ENCODE results near the gene PLXNA2.

DNA sequence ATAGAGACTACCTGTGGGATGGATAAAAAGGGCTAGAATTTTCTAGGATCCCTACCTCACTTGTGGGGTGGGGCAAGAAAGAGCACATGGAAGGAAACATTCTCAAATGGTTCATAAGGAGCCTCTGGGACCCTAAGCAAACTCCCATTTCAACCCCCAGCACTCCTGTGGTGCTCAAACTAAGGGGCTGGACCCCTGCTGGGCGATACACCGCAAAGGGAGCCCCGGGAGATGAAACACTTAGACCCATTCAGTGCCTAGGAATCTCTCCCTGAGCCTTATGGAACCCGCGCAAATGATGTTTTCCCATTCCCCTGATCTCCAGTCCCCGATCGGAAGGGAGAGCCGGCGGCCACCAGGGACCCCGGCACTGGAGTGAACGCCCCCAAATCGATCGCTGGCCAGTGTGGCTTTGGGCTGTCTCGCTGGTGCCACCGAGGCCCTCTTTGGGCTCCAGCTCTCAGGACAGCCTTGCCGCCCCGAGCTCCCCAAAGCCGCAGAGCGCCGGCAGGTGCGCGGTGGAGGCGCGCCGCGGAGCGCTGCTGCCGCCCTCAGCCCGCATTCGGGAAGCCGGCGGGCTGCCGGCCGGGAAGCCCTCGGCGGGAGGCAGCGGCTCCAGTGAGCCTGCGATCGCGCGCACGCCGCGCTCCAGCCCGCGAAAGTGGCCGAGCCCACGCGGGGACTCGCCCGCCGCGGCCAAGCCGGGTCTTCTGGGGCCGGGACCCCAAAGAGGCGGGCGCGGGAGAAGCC, 1.2 kb downstream of the PLXNA2 start:
- RRBS, result 1% methylated on average over 21 of the region's 58 CpGs

DNA sequence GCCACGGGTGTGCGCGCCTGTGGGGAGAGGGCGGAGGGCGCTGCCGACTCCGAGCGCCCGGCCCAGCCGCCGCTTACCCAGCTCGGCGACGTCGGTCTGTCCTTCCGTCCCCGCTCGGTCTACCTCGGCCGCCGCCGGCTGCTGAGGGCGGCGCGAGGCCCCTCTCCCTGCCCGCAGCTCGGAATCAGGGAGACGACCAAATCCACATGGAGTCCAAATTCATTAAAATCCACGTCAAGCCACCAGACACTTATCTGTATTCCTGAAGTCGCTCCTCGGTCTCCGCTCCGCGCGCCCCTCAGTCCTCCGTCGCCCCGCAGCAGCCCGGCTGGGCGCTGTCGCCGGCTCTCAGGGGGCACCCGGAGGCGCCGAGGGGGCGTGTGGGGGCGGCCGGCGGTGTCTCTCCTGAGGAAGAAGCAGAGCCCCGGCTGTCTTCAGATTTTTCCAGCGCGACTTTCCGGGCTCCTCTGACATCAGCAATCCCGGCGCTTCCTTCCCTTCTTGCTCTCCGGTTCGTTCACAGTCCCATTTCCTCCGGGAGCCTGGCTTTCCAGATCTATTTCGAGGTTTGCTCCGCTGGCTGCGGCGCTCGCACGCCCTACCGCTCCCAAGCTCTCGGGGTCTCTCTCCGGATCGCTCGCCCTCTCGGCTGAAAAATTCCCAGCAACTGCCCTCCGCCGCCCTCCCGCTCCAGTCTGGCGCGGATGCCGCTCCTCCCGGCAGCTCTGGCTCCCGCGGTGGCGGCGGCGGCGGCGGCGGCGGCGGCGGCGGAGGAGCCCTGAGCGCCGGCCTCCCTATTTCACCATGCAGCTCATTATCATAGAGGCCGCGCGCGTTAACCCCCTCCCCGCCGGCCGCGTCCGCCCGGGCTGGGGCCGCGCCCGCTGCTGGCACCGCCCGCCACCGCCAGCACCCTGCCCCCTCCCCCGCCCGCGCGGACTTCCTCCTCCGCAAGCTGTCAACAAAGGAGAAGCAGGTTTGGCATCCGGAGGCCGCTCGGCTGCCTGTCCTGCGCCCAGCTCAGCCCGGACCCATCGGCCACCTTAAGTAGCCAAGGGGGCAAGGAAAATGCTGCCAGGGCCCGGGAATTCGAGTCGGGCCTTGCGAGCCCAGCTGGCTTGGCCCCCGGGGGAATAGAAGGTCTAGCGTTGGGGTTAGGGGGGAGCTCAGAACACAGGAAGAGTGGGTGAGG, at the start of gene PLXNA2:
Gene PLXNA2 (minus strand): TSS at position 819 of the 1,192 bp plus-strand sequence.
- RRBS, result 1% methylated on average over 63 of the region's 124 CpGs

GRCh38 chr1:208487878-208488286, 243.7 kb upstream of the PLXNA2 start:
- RRBS, result no CpG with 5 or more reads among the region's 7 CpGs

DNA sequence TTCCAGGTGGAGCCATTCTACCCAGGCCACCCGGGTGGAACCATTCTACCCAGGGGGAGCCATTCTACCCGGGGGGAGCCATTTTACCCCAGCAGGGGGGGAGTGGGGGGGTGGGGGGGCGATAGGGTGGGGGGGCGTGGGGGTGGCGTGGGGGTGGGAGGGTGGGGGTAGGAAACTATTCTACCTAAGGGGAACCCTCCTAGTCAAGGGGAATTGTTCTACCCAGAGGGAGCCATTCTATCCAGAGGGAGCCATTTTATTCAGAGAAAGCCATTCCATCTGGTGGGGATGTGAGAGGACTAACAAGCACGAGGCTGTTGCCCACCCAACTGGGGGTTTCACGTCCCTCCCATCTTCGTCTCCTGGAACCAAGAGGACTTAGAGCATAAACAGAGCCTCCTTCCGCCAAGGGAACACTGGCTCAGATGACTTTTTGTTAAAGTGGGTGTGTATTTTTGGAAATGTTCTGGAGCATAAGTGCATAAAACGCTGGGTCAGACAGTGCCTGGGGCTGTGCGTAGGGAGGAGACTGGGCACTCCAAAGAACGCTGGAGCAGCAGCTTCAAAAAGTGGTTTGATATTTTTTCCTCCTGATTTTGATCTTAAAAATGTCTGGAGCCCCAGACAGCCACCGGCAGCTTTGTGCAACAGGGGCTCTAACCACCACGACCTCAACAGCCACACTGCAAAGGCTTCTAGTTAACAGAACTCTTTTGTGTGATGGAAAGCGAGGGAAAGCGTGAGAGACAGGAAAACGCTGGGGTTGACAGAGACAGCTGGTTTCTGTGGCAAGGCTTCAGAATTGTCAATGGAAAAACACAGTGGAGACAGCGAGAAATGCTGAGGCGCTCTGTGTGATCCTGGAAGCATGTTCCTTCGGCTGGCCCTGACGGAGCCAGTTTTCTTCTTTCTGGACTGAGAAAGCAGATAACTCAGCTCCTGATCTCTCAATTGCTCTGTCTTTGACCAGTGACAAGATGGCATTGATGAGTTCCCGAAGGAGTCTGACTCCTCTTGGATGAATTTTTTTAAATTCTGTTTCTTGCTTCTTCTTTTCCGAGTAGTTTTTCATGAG, 363.6 kb upstream of the CAMK1G start:
- RRBS, result no CpG with 5 or more reads among the region's 23 CpGs

DNA sequence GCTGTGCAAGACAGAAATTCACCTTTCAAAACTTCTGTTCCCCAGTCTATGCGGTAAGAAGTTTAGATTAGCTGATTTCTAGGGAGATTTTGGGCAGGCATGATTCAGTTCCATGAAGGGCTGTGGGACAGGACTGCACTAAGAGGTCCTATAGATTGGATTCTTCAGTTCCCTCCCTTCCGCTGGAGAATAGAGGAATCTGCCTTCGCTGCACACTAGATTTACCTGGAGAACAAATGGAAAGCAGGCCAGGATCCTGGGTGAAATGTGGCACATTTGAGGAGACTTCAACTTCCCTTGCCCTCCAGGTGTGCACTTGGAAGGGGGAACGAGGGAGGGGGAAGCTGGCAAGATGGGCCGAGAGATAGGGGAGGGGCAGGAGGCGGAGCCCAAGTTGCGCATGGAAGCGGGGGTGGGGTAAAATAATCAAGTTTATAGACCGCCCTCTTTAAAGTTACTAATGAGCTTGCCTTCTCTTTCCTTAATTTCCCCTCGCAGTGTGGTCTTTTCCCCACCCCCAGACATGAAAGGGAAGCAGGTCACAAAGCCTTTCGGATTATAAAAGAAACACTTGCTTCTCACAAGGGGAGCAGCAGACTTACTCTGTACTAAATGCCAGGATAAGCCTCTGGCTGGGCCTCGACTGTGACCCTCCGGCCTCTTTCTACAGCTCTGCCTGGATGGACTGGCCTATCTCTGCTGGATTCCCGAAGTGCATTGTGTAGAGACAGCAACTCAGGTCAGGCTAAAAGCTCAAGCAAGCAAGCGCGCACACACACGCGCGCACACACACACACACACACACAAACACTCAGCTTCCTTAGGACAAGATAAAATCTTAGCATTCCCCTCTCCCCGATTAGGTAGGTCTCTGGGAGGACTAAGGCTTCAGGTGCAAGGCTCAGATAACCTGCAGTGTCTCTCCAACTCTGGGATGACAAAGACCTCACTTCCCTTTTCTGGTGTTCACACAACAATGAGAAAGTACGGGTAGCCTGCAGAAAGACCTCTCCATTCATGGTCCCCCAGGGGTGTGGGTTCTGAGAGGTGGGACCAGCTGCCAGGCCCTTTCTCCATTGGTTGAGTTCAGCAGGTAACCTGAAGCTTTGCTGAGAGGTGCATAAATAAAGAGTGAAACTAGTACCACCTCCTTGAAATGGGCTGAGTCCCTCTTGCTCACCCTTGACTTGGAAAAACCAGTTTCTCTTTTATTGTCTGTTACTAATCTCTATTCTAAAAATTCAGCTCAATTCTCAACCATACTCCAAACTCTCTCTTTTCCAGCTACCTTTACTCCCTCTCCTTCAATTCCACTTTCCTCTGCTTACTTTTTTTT, 155.4 kb upstream of the CAMK1G start:
- RRBS, result no CpG with 5 or more reads among the region's 21 CpGs

DNA sequence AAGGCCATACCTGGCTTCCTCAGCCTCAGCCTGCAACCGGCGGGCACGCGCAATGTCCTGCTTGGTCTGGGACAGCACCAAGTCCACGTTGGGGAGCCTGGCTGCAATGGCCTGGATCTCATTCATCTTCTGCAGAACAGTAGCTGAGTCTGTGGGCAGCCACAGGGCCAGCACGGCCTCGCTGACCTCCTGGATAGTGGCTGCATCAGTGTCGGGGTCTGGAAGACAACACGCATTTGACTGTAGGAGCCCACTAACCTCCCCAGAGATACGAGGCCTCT, 33.8 kb downstream of the LAMB3 start:
- RRBS, result no CpG with 5 or more reads among the region's 10 CpGs

DNA sequence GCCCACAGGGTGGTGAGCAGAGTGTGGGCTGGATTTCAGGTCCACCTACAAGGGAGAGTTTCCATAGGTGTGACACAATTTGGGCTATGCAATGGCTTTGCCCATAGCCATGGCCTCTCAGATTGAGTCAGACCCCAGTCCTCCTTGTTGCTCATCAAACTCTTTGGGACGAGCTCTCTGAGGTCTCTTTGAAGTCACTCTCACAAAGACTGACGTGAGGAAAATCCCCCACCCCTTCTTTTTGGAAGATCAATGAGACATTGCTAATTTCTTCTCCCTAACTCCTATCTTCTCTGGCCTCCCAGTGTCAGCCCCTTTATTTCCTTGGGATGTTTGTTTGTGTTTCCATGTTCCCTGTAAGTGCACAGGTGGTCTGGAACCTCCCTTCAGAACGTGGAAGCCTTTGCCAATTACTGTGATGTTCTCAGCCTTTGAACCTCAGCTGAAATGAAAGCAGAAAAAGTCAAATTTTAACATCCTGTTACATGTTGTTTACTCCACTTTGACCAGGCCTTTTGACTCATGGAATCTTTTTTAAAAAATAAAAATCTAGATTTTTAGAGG, 19.5 kb downstream of the HSD11B1 start:
- RRBS, result no CpG with 5 or more reads among the region's 3 CpGs

DNA sequence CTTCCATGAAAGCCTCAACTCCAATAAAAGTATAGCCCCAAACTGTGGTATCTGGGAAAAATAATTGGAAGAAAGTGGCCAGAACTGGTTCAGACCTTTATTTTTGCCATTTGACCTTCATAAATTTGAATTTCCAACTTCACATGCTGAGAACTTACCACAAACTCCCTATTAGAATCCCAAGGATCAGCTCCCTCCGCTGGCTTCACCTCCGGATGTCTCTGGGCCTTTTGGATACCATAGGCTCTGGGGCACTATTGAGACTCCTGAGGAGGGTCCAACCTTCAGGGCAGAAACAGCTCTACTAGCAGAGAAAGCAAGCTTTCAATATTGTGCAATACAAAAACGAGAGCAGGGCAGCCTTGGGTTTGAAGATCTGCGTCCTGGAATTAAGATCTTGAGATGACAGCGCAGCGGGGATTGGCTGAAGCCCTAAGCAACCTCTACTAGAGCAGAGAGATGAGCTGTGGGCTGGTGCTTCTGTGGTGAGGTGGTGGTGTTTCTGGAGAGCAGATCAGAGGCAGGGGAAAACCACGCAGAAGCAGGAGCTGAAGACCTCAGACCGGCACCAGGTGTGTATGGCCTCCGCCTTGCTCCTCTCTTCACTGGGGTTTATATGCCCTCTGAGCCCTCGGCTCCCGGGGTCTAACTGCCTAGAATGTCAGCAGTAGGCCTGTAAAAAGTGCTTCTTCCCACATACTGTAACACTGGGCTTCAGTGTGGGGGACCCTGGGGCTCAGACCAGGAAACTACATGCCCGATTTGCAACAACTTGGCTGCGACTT, 12.4 kb downstream of the TRAF3IP3 start:
- RRBS, result 63% methylated on average over 4 of the region's 13 CpGs

DNA sequence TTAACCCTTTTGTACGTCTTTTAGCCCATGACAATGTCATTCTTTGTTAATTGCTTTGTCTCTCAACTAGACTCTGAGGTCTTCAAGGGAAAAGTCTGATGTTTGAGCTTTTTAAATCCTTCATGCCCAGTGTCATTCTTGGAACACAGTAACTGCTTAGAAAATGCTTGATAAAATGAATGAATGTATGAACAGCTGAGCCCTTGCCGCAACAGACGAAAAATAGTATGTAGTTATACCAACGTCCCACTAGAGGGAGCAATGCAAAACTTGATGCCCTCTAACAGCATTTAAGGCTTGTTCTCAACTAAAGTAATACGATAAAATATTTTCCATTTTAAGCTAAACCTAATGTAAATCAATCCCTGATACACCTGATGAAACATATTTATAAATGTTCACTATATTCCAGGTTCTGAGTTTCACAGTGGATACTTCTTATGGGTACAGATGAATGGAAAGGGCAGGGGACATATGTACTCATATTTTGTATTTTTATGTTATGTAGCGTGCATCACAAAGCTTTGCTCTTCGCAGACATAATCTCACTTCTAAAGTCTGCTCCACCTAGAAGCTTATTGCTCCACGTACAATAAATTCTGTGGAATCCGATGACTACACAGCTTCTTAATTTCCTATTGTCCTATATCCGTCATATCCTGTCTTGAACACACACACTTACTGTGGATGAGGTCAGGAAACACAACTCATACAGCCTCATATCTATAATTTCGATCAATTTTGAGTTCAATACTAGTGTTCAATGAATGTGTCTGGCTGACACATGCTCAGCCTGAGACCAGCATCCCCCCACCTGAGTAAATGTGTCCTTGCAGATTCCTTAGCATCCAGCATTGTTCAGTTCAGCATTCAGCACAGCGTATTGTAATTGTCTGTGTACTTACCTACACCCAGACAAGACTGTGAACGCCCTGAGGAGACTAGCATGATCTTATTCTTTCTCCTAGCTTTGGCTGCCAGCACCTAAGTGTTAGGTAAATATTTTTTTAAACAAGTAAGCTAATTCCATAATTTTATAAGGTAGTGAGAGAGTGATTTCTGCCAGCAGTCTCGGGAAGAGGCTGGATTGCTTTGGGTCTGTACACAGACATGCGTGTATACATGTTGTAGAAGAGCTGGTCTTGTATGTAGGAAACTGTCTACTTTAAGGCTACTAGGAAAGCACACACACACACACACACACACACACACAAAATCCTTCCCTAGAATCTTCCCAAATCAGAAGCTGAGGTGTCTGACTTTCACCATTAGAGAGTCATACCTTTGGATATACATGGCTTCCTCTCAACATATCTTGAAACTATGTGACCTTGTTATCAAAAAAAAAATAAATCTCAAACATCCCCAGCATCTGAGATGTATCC, 4.2 kb upstream of the UTP25 start:
- RRBS, result no CpG with 5 or more reads among the region's 15 CpGs

DNA sequence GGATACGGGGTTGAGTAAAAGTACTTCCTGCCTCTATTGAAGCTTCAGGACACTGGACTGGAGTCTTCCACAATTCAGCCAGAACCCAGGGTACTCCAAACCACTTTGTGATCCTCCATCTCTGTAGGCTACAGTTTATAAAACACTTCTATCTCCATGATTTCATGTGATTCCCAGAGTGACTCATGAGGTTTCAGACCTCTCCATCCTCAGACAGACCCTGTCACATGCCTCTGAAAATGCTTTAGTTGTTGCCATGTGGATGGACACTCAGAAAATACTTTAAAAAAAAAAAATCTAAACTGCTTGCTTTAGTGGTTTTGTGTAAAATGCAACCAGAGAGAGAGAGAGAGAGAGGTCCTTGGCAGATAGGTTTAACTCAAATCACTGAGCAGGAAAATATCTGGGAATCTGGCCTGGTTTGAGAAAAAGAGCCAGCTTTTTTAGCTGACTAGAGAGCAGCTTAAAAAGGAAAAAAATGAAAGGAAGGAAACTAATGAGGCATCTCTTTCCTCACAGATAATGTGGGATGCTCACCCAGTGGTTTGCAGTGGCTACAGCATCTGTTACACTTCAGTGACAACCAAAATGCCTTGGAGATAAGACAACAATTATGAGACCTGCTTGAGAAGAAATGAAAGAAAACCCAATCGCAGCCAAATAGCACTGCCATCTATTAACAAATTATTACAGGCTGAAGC, 54.6 kb upstream of the SYT14 start:
- RRBS, result no CpG with 5 or more reads among the region's 2 CpGs

- RRBS, result no CpG with 5 or more reads among the region's 7 CpGs
Measured at GRCh38 chr1:210262670-210263112, 30.1 kb downstream of the SERTAD4 start.

DNA sequence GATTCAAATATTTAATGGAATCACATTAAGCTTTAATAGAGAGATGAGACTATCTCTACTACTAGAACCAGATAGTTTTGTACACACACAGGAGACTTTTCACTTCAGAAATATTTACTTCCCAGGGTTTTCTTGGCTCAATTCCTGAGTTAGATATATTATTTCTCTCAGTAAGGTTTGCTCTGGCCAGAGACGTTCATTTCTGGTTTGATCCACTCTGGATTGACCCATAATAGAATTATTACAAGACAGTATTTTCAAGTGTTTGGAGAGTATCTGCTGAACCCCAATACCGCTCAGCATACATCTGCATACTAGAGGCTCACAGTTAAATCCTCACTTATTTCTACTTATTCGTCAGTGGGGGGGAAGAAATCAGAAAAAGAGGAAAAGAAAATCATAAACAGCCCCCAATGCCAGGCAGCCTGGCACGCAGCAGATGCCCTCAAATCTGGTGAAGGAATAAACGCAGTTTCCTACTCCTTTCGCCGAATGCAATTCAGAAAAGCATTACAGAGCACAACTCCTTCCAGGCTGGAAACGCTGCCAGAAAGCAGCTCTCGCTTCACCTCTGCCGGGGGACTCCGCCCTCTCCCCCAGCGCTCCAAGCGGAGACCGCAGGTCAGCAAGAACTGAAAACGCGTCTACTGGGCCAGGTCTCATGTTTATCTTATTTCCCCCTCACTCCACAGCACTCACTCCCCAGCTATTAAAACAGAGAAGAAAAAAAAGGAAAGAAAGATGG, 1.1 kb upstream of the RCOR3 start:
- RRBS, result no CpG with 5 or more reads among the region's 16 CpGs

GRCh38 chr1:211259633-211260208, 555 bp downstream of the RCOR3 start:
- RRBS, result under 1% methylated on average over 9 of the region's 42 CpGs

- RRBS, result 92% methylated on average over 5 of the region's 12 CpGs
Measured at GRCh38 chr1:211313129-211313978, 13.3 kb upstream of the TRAF5 start.

DNA sequence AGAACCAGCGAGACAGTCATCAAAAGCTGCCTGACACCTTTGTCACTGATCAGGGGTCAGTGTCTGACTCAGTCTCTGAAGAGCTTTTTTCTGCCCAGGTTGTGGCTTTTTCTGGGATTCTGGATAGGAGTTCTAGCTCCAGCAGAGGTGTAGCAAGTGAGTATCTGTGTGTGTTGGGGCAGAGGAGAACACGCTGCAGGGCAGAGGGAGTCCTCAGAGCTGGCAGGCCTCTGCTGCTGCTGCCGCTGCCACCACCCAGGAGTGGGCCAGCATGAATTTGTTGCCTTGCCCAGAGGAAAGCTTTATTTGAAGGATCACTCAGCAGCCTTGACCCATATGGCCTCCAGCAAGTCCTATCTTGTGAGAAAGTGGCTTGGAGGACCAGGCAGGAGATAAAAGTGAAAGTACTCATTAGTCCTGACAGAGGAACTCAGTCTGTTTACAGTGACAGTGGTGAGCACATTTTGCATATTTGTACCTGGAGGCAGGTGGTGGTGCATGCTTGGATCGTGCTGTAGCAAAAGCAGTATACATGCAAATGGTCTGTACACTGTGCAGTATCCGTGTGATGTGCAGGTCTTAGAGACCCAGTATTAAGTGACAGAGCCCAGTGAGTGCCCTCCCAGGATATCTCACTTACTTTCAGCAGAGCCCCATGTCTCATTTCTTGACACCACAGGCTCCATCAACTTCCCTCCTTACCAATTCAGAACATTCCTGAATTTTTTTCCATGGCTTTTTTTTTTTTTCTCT, 3.2 kb downstream of the TRAF5 start:
- RRBS, result no CpG with 5 or more reads among the region's 5 CpGs

GRCh38 chr1:211516411-211516733, 24.4 kb upstream of the RD3 start:
- RRBS, result no CpG with 5 or more reads among the region's 8 CpGs

DNA sequence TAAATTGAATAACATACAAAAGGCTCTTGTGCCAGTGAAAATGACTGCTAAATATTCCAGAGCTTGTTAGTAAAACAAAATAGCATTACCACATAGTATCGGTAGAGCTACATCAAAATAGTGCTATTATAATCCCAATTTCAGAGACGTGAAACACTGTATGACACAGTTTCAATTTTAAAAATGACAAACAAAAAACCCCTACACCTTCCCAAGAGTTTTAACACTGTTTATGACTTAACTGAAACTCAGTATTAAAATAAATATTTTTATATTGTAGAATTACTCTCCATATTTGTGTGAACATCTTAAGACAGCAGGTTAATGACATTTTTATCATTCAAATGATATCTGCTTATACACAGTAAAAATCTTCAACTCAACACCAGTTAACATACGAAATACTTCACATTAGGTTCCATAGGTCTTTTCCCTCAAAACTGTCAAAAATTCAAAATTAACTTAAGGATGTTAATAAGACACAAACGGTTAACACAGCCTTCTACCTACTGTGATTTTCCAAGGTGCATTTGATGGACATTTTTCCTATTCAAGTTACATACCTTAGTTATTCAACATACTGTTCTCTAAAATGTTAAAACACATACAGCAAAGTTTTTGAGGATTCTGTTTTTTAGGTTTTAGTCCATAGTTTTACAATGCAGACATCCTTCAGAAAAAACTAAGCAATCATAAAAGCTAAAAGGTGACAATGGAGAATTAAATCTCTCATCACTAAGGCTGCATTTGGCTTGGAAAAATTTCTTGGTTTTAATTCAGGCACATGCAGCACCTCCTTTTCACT, 6.7 kb downstream of the SLC30A1 start:
- RRBS, result no CpG with 5 or more reads among the region's 4 CpGs

GRCh38 chr1:211577151-211577696, 1.7 kb downstream of the SLC30A1 start:
- RRBS, result no CpG with 5 or more reads among the region's 7 CpGs

- RRBS, result no CpG with 5 or more reads among the region's 19 CpGs
Measured at GRCh38 chr1:211630112-211631155, 45.0 kb downstream of the NEK2 start.

DNA sequence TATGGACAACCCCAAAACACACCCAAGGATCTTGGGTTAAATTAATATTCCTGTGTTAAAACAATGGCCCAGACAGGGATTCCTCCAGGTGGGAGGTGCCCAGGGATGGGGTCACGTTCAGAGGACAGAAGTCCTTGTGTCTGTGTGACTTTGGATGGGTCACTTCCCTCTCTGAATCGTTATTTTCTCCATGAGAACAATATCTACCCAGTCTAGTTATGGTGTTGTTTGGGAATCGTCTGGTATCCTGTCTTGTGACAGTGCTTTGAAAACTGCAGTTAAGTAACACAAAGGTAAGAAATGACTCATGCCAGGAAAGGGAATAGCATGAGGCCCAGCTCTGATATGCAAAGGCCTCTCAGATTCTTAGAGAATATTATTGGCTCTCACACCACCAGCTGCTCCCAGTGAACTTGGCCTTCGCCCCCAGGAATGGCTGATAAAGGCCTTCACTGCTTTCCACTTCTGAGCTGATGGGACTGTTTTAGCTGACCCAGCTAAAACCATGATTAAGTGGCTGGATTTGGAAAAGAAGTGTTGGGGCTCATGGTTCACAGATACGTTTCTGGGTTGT, 27.2 kb downstream of the NEK2 start:
- RRBS, result no CpG with 5 or more reads among the region's 5 CpGs

Data from pericardium (tissue), 1 donor.